NCI-H460 (cell line): Measurements from ENCODE around the gene SOX30.

DNA sequence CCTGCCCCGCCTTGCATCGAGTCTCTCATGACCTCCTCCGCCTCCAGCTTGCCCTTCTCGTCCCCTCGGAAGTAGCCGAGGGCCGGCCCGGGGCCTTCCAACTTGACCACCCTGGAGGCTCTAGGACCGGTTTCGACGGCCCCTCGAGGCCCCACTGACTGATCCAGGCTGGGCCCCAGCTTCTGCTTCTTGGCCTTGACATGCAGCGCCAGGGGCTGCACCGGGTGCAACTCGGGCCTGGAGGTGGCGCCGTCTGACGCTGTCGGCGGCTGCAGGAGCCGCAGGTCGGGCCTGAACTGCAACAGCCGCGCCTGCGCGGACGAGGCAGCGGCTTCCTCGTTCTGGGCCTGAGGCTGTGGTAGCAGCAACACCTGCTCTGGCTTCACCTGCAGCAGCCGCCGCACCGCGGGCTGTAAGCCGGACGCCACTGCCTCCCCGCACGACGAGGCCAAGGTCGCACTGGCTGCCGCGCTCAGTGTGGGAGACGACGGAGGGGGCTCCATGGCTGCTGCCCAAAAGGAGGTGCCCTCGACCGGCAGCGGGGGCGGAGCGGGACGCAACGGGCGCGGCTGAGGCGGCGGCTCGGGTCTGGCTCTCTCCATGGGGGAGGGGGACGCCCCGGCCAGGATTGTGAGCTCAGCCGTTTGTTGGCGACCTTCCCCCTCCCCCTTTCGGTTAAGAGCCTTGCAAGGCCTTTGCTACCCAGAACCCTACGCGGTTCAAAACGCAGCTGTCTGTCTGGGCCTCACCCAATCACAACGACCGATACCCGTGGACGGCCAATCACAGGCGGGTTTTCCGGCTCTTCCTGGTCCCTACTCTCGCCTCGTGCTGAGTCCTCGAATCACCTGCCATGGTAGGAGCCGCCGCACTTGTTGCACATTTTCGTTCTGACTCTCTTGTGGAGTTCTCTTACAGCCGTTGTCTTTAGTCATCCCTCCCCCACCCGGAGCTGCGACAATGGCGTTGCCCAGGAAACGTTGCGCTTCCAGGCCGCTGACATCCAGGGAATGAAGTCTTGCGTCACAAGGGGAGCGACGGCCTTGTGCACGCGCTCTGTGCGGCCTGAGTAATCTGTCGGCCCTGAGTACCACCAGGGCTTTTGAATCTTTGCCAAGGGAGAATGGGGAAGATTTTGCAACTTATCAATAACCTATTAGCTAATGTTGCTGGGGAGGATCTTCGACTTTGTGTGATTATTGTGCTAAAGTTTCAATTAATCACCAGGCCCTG is at the start of gene SOX30:
Gene SOX30 (minus strand): TSS at position 962 of the 1,233 bp plus-strand sequence.
RAMPAGE:
- cytosol, long total RNA = no peak
- long total RNA = no peak
- nucleus, long total RNA = no peak

GRCh38 chr5:157787403-157788030 is 44.0 kb downstream of the LSM11 start:
RAMPAGE:
- cytosol, long total RNA = no peak
- long total RNA = no peak
- nucleus, long total RNA = no peak

DNA sequence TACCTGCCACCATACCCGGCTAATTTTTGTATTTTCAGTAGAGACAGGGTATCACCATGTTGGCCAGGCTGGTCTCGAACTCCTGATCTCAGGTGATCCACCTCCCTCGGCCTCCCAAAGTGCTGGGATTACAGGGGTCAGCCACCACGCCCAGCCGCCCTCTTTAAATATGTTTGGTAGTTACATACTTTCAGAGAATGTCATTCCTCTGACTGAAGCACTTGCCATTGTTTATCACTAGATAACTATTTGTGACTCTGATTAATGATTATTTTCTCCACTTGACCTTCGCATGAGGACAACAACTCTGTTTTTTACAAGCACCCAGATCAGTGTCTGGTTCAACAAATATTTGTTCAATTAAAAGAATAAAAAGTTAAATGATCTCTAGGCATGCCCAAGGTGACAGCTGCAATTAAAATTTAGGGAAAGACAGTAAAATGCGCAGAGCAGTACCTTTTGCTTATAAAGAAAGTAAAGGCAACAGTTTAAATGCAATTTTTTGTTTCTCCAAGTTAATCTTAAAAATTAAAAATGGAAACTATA is 56.2 kb downstream of the CLINT1 start:
RAMPAGE:
- cytosol, long total RNA = no peak
- long total RNA = no peak
- nucleus, long total RNA = no peak

DNA sequence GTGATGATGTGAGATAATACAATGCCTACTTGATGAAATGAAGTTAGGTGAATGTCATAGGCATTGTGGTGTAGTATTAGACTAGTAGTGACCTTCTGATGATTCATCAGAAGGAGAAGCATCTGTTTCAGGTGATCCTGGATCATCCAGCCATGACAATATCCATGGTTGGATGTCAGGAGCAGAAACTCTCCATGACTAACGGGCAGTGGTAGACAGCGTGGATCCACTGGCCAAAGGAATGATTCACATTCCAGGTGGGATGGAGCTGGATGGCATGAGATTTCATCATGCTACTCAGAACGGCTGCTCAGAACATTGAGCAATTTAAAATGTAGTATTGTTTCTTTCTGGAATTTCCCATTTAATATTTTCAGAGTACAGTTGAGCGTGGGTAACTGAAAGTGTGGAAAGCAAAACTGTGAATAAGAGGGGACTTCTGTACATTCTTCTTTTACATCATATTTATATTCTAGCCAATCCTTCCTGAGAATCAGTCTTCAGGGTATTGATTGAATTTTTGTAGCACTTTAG is 11.9 kb upstream of the CLINT1 start:
RAMPAGE:
- cytosol, long total RNA = no peak
- long total RNA = no peak
- nucleus, long total RNA = no peak

RAMPAGE:
- cytosol, long total RNA = no peak
- long total RNA = no peak
- nucleus, long total RNA = no peak
Observed at GRCh38 chr5:157912599-157913416, 53.9 kb upstream of the CLINT1 start.

DNA sequence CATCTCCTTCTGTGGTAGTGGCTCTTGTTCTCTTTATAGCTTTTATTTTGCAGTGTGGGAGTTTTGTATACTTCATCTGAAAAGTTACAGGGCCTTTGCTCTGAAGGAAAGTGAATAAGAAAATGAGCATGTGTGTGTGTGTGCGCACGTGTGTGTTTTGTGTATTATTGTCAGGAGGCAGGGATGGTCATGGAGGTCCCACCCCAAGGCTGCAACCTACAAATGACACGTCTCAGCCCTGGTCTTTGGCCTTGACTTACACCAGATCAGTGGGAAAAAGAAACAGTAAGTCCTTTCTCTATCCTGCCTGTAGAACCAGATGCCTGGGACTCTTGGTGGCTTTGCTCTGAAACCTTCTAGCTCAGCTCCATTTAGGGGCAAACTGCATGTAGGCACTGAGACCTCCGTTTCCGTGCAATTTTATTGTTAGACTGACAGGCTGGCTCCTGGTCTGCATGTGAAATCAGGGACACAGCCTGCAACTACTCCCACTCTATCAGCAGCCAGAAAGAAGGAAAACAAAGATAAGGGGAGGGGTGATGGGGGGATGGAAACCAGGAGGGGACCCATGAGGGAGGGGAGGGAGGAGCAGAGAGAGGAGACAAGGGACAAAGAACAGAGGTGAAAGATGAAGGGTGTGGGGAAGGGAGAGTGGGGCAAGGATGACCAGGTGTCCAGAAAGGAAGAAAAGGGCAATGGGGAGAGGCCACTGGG is 316.5 kb upstream of the CLINT1 start:
RAMPAGE:
- cytosol, long total RNA = no peak
- long total RNA = no peak
- nucleus, long total RNA = no peak

DNA sequence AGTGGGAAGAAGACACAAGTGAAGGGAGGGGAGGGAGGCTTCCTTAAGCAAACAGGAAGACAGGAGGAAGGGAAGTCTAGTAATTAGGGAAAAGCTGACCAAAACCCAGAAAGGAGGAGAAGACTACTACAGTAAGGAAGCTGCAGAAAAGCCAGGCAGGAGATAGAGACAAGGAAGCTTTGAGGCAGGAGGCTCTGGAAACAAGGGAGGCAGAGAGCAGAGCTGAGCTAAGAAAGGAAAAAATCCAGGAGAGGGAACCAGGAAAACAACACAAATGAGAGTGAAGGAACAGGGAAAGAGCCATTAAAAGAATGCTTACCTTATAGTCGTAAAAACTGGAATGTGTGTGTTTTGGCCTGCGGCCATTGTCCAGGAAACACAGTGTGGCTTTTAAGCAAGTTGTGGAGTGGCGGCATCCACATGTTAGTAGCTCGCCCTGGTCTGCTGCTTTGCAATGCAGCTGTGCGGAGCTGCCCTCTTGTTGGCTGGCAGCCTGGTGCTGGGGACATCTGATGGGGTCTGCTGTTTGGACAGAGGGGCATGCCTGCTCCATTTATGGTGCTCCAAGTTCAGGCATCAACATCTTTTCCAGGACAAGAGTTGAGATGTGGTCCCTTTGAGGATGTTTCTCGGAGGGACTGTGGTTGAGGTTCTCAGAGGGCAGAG is 317.2 kb upstream of the CLINT1 start:
RAMPAGE:
- cytosol, long total RNA = no peak
- long total RNA = no peak
- nucleus, long total RNA = no peak

GRCh38 chr5:158390502-158390921 is 531.6 kb upstream of the CLINT1 start:
RAMPAGE:
- cytosol, long total RNA = no peak
- long total RNA = no peak
- nucleus, long total RNA = no peak

DNA sequence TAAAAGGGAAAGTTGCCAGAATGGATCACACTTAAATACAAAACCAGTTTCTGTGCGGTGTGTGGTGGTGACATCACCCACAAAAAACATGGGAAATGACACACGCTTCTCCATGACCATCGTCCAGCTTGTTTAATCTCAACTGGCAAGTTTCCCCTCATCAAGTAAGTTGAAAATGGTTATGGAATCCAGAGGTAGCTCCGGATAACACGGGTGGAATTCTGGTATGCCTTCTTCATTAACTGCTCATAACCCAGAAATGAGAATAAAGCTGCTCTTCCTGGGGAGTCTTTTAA is 351.6 kb downstream of the EBF1 start:
RAMPAGE:
- cytosol, long total RNA = no peak
- long total RNA = no peak
- nucleus, long total RNA = no peak

DNA sequence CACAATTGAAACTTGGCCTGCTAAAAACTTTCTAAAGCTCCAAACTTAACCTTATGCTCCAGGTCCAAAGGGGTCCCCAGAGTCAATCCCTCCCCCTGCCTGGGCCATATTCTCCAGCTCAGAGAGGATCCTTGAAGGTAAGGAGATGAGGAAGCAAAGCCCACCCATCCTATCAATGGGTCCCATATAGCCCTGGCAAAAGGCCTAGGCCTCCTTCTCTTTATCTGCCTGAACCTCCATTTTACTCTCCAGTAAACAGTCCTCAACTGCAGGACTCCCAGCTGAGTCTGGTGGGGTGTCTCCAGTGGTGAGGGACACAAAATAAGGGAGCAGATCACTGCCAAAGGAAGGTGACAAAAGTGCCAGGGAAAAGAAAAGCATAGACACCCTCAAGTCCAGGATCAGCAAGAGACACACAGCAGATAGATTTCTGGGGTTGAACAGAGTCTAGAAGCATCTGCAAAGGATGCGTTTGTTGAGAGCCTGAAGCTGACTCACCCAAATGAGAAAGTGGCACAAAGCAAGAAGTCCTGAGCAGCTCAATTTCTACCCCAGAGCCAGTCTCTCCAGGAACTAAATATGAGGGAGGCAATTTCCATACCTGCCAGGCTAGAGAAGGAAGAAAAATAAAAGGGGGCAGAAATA is 2.7 kb upstream of the EBF1 start:
RAMPAGE:
- cytosol, long total RNA = no peak
- long total RNA = no peak
- nucleus, long total RNA = no peak

GRCh38 chr5:159161219-159161779 is 48.1 kb downstream of the RNF145 start:
RAMPAGE:
- cytosol, long total RNA = no peak
- long total RNA = no peak
- nucleus, long total RNA = no peak

GRCh38 chr5:159182668-159183465 is 26.5 kb downstream of the RNF145 start:
RAMPAGE:
- cytosol, long total RNA = no peak
- long total RNA = no peak
- nucleus, long total RNA = no peak

RAMPAGE:
- cytosol, long total RNA = no peak
- long total RNA = no peak
- nucleus, long total RNA = no peak
Observed at GRCh38 chr5:159441550-159441749, 111.2 kb upstream of the IL12B start.

RAMPAGE:
- cytosol, long total RNA = no peak
- long total RNA = no peak
- nucleus, long total RNA = no peak
Observed at GRCh38 chr5:159511430-159511942, 181.2 kb upstream of the IL12B start.

DNA sequence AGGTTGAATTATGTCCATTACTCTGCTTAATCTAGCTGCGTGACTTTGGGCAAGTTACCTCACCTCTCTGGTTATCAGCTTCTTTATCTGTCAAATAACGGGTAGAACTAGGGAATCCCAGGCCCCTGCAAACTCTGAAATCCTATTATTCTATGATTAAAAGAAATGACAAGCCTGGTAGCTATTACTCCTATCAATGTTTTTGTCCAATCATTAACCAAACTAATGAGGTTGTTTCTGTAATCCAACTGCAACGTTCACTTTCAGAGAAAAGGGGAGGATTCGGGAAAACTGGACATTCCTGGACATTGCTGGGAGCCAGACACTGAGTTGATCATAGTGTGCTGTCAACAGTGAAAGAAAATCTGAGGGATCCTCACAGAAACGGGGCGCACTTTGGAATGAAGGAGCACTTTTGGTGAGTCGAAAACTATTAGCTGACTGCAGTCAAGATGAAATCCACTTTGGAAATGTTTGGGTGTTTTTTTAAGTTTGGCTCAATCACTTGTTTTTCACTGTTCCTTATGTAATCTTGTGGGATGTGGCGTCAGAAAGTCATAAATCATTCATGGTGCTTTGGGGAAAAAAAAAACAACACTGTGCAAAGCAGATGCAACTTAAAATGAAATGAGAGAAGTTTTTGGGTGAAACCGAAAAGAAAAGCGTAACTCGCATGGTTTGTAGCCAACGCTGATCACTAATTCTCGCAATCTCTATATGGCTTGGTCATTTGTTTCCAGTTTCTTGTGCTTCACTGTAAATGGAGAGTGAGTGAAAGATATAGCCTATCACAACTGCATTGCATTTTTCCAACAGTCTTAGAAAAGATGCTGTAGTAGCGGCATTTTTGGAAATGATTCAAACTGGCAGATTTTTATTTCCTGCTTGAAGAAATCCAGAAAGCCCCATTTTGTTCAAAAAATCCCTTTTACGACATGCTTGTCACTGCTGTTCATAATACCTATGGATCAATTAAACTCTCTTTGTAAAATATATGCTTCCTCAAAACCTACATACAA is 51.2 kb upstream of the ADRA1B start:
RAMPAGE:
- cytosol, long total RNA = no peak
- long total RNA = no peak
- nucleus, long total RNA = no peak

DNA sequence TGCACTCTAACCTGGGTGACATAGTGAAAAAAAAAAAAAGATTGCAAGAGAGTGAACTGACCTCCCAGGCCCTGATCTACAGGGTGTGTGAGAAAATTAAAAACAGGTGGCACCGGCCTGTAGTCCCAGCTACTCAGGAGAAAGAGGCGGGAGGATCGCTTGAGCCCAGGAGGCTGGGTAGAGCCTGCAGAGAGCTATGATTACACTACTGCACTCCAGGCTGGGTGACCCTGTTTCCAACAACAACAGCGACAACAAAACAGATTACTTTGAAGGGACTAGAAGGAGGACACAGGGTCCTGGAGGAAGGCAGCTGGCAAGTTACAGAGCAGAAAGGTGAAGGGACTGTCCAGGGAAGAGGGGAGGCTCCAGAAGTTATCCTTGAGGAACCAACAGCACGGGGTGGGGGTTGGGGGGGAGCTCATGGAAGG is 42.2 kb upstream of the FABP6 start:
RAMPAGE:
- cytosol, long total RNA = no peak
- long total RNA = no peak
- nucleus, long total RNA = no peak

DNA sequence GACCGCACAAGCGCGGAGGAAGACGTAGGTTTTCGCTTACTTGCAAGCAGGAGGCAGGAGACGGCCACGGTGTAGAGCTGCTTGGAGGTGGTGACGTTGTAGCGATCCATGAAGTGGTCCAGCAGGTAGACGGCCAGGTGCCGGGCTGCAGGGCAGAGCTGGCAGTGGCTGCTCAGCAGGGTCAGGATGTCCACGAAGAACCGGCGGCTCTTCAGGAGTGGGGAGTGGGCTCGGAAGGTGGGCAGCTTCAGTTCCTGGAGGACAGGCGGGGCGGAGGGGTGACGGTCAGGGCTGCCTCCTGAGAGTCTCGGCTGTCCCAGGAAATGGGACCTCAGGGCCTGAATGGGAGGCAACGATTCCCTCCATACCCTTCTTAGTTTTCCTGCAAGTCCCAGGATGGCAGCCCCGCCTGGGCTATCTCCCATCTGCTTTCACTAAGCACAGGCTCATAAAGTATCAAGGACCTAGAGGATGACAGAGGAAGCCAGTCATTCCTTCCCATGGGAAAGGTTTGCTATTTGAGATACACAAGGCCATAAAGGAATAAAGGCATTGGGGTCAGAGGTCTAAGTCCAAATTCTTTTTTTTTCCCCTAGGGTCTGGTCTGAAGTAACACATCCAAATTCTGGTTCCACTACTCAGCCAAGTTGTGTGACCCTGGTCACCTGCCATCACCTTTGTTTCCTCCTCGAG is 31.7 kb downstream of the CCNJL start:
RAMPAGE:
- cytosol, long total RNA = no peak
- long total RNA = no peak
- nucleus, long total RNA = no peak

DNA sequence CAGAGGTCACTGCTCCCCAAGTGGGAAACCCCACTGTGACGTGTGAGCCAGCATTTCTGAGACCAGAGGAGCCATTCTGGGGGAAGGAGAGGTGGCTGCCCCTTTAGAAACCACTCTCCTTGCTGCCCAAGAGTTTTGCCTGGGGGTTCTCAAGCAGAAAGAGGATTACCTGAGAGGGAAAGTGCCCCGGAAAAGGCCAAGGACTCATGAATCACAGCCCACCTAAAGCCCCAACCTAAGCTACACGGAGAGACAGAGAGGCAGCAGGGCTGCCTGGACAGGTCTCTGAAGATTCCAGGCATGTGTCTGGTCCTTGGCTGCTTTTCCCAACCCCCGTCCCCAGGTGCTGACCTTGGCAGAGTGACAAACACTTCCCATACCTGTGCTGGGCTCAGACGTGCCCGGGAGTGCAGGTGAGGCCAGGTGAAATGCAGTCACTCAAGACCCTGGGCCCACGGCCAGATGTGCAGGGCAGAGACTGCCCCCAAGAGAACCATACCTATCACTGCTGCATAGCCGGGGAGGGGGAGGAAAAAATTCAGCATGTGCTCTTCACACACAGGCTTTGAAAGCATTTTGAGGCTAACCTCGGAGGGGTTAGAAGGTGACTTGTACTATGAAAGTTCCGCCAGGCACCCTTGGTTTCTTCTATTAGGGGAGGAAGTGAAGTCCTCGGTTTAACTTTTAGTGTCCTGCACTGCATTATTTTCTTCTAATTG is 22.7 kb downstream of the CCNJL start:
RAMPAGE:
- cytosol, long total RNA = no peak
- long total RNA = no peak
- nucleus, long total RNA = no peak

RAMPAGE:
- cytosol, long total RNA = no peak
- long total RNA = no peak
- nucleus, long total RNA = no peak
Observed at GRCh38 chr5:160311429-160311752, 973 bp downstream of the CCNJL start.

GRCh38 chr5:160414849-160415314 is 4.0 kb downstream of the SLU7 start:
RAMPAGE:
- cytosol, long total RNA = no peak
- long total RNA = no peak
- nucleus, long total RNA = no peak